Fibroblast of the aortic adventitia (primary cell): ENCODE measurements around a stretch of chr9.

GRCh38 chr9:94612047-94612499 is 18.4 kb upstream of the FBP2 start:
- CAGE, long polyA plus RNA: no peak

GRCh38 chr9:94865844-94866576 is 139.5 kb downstream of the AOPEP start:
- CAGE, long polyA plus RNA: no peak

- CAGE, long polyA plus RNA: no peak
Observed at GRCh38 chr9:94874331-94874878, 147.9 kb downstream of the AOPEP start.

DNA sequence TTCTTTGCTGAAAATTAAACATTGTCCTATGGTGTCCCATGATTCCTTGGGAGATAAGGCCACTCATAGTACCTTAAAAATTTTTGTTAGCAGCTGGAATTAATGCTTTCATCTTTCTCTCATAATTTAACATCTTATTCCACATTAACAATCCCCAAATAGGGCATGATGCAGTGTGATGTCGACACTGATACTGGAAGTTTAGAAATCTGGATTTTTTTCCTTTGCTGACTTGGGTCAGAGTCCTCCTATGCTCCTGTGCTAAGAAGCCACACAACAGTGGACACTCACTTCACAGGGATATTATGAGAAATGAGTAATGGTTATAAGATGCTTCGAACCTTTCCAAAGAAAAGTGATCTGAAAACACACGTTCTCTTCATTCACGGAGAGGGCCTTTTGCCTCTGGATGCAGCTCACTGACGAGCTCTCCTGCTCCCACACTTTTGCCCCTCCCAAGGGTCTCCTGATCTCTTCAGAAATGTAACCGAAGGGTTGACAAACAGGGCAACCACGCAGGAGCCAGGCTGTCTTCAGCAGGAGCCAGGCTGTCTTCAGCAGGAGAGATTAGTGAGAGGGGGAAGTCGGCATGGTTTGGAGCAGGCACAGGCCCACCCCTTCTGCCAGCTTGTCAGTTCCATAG is 247.7 kb downstream of the AOPEP start:
- CAGE, long polyA plus RNA: no peak

DNA sequence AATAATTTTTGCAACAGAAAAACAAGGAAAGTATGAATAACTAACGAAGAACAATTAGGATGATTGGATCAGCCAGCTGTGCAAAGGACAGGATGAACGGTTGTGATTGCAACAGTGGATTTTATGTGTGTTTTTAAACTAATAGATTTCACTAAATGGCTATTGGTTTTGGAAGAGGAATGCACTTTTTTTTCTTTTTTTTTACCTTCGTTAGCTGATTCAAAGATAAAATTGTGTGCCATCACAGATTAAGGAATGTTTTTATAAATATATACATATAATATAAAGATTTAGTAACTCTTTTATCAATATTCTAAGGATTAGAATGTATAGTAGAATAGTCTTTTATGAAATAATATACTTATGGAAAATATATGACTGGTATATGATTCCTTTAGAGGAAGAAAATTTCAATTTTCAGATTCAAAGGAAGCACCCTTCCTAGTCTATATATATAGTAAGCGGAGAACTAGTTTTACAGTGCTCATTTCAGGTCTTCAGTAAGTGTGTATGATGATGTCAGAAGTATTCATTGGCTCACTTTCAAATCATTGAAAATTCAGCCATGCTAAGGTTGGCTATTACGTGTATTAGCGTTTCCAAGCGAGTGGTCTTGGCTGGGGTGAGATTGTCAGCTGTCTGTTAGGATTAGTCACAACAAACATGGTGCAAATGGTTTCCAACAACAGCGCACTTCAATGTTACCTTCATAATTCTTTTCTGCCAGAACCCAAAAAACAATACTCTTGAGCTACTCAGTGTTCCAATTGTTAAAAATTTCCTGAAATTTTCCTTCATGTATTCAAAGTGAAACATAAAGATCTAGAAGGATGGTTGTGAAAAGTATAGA is 282.7 kb downstream of the AOPEP start:
- CAGE, long polyA plus RNA: no peak

- CAGE, long polyA plus RNA: no peak
Observed at GRCh38 chr9:95032727-95032895, 284.9 kb downstream of the FANCC start.

DNA sequence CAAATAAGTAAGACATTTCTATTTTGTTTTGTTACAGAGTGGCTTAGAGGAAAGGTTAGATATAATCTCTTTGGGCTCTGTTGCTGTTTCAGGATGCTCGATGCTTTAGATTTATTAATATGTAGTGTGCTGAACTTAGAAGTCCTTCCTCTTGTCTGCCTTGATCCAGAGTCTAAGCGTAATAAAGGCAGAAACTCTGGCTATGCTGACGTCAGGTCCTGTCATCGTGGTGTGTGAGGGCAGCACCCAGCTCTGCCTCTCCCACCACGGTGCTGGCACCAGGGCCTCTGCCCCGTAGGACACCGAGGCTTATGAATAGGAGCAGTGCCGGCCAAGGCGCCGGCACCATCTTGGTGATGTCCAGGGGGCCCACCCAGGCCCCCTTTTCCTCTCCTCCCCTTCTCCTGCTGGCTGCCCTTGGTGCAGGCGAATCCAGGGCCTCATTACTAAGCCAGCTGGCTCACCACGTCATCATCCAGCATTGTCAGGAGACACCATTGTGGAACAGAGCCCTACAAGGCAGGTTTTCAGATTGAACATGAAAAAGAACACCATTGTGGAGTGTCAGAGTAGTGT is 252.3 kb downstream of the FANCC start:
- CAGE, long polyA plus RNA: no peak

DNA sequence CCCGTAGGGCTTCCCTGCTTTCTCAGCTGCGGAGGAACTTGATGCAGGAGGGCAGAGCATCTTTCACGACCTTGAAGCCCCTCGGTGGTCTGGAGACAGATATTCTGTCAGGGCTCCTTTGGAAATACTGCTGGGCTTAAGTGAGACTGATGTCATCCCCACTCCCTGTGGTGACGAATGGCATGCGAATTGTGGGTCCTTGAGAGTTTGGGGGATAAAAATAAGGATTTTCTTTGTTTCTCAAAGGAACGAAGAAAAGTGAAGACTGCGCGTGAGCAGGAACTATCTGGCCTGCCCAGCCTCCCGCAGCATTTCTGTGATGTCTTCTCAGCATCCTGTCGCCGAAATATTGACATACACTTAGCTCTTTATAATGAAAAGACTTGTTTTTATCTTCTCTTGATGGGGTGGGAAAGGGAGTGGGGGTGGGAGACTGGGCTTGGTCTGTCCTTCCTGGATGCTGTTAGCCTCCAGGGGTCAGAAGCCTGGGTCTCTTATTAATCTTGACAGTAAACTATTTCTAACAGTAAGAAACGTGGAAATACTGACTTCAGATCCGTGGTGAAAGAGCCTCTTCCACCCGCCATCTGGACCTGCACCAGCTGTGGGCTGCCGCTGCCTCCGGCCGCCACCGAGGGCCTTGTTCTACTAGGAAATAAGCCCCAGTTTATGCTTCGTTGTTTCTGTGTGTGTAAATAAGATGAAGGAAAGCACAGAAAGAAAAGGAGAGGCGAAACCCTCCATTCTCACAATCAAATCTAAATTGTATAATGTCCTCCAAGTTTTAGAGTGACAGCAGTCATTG is 239.7 kb downstream of the FANCC start:
- CAGE, long polyA plus RNA: no peak

- CAGE, long polyA plus RNA: no peak
Observed at GRCh38 chr9:95138518-95139076, 178.9 kb downstream of the FANCC start.

DNA sequence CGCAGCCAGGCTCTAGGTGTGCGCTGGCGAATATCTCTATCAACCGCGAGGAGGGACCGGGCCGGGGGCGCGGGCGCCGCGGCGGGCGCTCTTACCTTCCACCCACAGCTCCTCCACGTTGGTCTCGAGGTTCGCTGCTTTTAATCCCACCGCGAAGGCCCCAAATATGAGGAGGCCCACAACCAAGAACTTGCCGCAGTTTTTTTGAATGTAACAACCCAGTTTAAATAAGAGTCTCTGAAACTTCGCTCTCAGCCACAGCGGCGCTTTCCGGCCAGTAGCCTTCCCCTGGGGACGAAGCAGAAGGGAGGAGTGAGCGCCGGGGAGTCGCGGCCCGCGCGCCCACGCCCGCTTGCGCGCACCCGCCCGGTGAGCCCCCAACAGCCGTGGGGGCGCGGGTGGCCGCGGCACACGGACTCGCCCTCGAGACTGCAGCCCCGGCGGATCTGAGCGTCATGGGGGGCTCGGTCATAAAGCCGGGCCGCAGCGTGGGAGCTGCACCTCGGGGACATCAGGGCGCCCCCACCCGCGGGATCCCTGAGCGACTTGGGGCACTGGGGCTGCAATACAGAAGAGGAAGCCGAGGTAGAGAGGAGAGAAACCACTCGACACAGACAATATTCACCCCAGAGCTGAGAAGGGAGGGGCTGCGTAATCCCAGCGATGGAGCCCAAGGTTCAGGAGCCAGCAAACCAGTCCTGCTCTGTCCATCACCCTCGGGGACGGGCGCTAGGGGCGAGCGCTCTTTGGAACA is 2.6 kb downstream of the PTCH1 start:
- CAGE, long polyA plus RNA: no peak

GRCh38 chr9:95515793-95516174 is 6.7 kb upstream of the PTCH1 start:
- CAGE, long polyA plus RNA: no peak

- CAGE, long polyA plus RNA: no peak
Observed at GRCh38 chr9:95666744-95667293, 157.8 kb upstream of the PTCH1 start.

DNA sequence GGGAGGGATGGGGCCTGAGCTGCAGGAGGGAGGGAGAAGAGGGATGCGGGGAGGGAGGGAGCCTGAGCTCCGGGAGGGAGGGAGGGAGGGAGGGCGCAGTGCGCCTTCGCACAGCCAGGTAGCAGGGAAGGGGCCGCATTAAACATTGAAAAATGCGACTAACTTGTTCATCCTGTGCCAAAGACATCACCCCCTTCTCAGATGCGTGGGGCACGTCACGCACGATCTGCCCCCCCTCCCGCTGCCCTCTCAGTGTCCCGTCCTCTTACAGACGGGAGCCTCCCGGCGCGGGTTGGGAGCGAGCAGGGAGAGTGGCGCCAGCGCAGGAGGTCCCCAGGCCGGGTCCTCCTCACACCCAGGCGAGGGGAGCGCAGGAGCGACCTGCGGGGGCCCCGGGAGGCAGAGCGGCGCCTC is 123.6 kb upstream of the ERCC6L2 start:
- CAGE, long polyA plus RNA: no peak

GRCh38 chr9:95772307-95773352 is 102.9 kb upstream of the ERCC6L2 start:
- CAGE, long polyA plus RNA: no peak

DNA sequence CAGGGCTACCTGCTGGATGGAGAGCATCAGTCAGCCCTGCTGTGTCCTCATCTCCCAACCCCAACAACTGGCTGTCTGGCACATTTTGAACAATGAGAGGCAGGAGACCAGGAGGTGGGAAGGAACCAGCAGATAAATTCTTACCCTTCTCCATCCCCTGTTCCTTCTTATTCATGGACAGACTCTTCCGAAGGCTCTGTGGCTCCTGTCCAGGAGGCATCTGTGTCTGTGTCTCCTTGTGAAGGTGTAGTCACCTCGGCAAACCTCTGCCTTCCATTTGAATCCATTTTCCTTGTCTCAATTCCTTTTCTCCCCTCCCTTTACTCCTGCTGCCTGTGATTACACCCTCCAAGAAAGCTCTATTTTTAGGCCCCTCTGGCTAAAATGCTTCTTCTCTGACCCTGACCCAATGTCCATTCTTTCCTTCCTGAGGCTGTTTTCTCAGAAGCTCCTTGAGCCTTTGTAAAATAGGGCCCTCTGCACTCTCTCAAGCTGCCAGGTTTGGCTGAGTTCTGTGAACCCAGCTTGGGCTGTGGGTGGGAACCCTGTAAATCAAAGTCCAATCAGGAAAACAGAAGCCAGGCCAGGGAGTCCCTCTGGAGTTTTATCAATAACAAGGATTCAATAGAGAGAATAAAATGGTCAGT is 43.9 kb upstream of the ERCC6L2 start:
- CAGE, long polyA plus RNA: no peak

GRCh38 chr9:95874484-95874845 is 1.0 kb upstream of the ERCC6L2 start:
- CAGE, long polyA plus RNA: no peak

DNA sequence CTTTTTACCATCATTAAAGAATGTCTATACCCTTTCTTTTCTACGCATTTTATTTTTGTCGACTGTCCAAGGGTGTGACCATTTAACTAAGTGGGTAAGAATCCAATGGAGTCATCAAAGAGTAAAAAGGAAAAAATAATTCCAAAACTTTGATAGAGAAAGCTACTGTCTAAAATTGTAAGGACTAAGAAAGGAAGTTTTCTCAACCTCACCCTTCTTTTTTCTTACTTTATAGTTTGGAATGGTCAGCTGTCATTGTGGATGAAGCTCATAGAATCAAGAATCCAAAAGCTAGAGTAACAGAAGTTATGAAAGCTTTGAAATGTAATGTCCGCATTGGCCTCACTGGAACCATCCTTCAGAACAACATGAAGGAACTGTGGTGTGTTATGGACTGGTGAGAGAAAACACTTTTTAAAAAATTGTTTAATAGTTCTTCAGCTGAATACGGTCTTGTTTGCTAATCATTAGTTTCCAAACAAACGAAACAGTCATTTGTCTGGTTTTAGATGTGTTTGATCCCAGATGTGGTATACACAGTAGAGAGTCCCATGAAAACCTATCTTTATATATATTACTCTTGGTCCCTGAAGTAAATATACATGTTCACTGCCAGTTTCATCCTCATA is 40.1 kb downstream of the ERCC6L2 start:
- CAGE, long polyA plus RNA: no peak

GRCh38 chr9:96009162-96009704 is 133.7 kb downstream of the ERCC6L2 start:
- CAGE, long polyA plus RNA: no peak

DNA sequence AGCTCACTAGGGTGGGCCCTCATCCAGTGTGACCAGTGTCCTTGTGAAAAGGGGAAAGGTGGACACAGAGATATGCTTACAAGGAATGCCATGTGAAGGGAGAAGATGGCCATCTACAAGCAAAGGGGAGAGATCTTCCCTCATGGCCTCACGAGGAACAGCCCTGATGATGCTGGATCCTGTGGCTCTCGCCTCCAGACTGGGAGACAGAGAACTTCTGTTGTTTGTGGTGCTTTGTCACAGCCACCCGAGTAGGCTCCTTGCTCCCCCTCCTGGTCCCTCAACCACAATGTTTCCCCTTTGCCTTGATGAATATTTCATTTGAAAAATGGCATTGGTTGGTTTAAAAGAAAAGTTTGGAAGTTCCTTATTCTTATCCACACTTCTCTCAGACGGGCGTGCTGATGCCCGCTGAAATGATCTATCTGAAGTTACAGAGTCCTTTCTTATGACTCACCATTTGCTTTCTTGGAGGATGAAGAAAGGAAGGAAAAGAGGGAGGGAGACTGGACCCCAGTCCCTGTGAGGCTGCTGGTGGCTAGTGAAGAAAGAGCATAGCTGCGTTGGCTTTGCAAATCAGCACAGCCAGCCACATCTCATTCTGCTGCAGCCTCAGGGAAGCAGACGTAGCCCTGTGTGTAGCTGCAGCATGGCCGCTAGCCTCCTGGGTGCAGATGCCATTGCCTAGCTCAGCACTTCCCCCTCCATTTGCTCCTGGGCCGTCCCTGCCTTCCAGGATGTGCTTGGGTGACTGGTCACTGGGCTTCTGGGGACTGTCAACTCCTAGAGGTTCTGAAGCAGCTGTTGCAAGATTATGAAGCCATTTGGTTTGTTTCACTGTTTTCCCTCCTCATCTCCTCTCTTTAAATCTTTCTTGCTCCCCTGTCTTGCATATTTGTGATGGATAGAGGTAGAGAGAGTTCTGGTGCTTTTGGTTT is 185.9 kb downstream of the ERCC6L2 start:
- CAGE, long polyA plus RNA: no peak

- CAGE, long polyA plus RNA: no peak
Observed at GRCh38 chr9:96139343-96140342, 162.3 kb downstream of the HSD17B3 start.